ENCODE results near the gene MPL.

GRCh38 chr1:42162061-42163044 is 2.2 kb downstream of the GUCA2A start:
- RAMPAGE, long total RNA, result no peak
- RRBS, 2 experiments, result 62 to 100% methylated on average over 2 of the region's 19 CpGs
CAGE:
- cytosol, long polyA minus RNA, result no peak
- cytosol, long polyA plus RNA, result no peak
- long polyA plus RNA, result no peak
- nucleolus, long total RNA, result no peak
- nucleus, long polyA plus RNA, result no peak
- nucleus, long total RNA, result no peak

DNA sequence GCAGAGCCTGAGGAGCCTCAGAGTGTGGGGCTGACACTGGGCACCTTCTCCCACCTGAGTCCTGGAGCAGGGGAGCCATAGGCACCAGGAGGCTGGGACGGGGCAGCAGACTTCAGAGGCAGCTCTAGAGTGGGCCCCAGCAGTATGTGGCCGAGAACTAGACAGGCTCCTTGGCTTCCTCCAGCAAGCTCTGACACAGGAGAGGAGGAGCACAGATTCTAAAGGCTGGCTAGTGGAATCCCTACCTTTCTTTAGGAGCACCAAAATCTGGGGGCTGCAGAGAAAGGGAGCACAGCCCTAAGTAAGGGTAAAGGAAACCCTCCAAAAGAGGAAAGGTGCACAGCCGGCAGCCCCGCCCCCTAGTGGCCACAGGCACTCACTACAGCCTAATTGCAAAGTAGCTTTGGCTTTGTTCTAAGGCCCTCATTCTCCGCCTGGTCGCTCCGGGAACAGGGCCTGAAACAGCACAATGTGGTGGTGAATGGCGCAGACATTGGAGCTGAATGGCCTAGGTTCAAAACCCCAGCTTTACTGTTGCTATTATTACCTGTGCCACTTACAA is 8.7 kb upstream of the GUCA2A start:
- RAMPAGE, long total RNA, result no peak
- RRBS, 2 experiments, result 13% methylated on average over 5 of the region's 8 CpGs; no CpG with 5 or more reads in 1 of the 2 experiments
CAGE:
- cytosol, long polyA minus RNA, result no peak
- cytosol, long polyA plus RNA, result no peak
- long polyA plus RNA, result no peak
- nucleolus, long total RNA, result no peak
- nucleus, long polyA plus RNA, result no peak
- nucleus, long total RNA, result no peak

- RAMPAGE, long total RNA, result no peak
- RRBS, 2 experiments, result no CpG with 5 or more reads among the region's 4 CpGs
CAGE:
- cytosol, long polyA minus RNA, result no peak
- cytosol, long polyA plus RNA, result no peak
- long polyA plus RNA, result no peak
- nucleolus, long total RNA, result no peak
- nucleus, long polyA plus RNA, result no peak
- nucleus, long total RNA, result no peak
Measured at GRCh38 chr1:42817883-42818395, 742 bp upstream of the SVBP start.

GRCh38 chr1:42926203-42927284 is 32.1 kb downstream of the SLC2A1 start:
- RAMPAGE, long total RNA, result no peak
- RRBS, 2 experiments, result 83 to 90% methylated on average over 3 to 5 of the region's 16 CpGs
CAGE:
- cytosol, long polyA minus RNA, result start-site peak on the minus strand at chr1:42926803-42926838, 102 reads; start-site peak on the minus strand at chr1:42926918-42926926, 51 reads
- cytosol, long polyA plus RNA, result no peak
- long polyA plus RNA, result no peak
- nucleolus, long total RNA, result no peak
- nucleus, long polyA plus RNA, result no peak
- nucleus, long total RNA, result no peak

DNA sequence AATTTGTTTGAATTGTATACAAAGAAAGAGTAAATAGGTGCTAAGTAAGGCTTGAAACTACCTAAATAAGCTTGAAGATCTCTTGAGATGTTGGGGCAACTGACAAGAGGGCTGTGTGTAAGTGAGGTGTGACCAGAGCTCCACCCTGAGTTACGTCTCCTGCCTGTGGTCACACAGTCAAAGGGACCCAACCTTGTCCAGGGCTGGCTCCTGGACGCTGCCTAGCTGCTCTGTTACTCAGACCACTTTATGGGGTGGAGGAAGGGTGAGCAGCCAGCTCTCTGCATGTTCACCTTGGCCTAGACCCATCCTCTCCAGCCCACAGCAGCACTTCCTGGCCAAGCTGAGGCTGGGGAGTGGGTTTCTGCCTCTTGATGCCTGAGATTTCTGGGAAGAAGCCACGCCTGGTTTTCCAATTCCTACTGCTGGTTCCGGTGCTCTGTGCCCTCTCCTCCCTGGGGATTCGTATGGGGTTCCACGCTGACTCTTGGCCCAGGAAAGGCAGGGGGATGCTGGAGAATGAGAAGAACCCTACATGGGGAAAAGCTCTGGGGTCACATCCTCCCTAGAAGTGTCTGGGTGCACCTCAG is 24.5 kb downstream of the SLC2A1 start:
- RAMPAGE, long total RNA, result no peak
- RRBS, 2 experiments, result no CpG with 5 or more reads among the region's 6 CpGs
CAGE:
- cytosol, long polyA minus RNA, result no peak
- cytosol, long polyA plus RNA, result no peak
- long polyA plus RNA, result no peak
- nucleolus, long total RNA, result no peak
- nucleus, long polyA plus RNA, result no peak
- nucleus, long total RNA, result no peak

- RAMPAGE, long total RNA, result no peak
- RRBS, 2 experiments, result 11 to 16% methylated on average over 18 of the region's 61 CpGs
CAGE:
- cytosol, long polyA minus RNA, result no peak
- cytosol, long polyA plus RNA, result no peak
- long polyA plus RNA, result no peak
- nucleolus, long total RNA, result no peak
- nucleus, long polyA plus RNA, result no peak
- nucleus, long total RNA, result no peak
Measured at GRCh38 chr1:43067774-43068649, 79.7 kb upstream of the CFAP144 start.

GRCh38 chr1:43184936-43185664 is 13.0 kb downstream of the CFAP57 start:
- RAMPAGE, long total RNA, result no peak
- RRBS, 2 experiments, result no CpG with 5 or more reads among the region's 7 CpGs
CAGE:
- cytosol, long polyA minus RNA, result no peak
- cytosol, long polyA plus RNA, result no peak
- long polyA plus RNA, result no peak
- nucleolus, long total RNA, result no peak
- nucleus, long polyA plus RNA, result no peak
- nucleus, long total RNA, result no peak

- RAMPAGE, long total RNA, result no peak
- RRBS, 2 experiments, result no CpG with 5 or more reads among the region's 4 CpGs
CAGE:
- cytosol, long polyA minus RNA, result no peak
- cytosol, long polyA plus RNA, result no peak
- long polyA plus RNA, result no peak
- nucleolus, long total RNA, result no peak
- nucleus, long polyA plus RNA, result no peak
- nucleus, long total RNA, result no peak
Measured at GRCh38 chr1:43234989-43235254, 34.9 kb upstream of the TMEM125 start.

DNA sequence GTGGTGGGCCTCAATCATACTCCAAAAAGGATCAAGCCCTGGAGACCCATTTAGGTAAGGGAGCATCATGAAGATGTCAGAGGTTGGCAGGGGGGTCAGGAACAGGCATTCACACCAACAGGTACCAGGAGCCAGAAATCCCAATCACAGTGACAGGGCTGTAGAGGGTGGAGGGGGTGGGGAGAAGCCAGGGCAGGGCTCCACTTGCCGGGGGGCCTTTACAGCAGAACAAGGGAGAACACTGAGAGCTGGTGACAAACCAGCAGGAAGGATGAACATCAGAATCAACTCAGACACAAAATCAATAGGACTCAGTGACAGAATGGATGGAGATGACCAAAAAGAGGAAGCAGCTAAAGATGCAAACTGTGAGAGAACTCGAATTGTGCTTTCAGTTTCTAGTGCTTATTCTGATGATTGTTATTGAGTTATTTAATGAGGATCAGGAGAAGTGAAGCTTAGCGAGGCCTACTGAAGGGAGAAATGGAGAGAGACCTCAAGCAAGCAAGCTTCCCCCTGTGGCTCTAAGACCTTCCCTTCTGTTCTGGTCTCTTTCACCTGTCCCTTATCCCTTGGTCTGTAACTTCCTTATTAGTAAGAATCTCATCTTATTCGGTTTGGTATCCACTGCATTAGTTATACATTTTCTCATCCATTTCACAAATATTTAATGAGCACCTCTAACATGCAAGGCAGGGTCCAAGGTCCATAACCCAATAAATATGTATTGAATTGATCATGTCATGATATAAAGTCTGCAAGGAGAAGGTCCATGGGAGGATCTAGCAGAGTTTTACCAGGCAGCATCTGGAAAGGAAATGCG is 30.3 kb upstream of the TMEM125 start:
- RAMPAGE, long total RNA, result no peak
- RRBS, 2 experiments, result no CpG with 5 or more reads among the region's 5 CpGs
CAGE:
- cytosol, long polyA minus RNA, result no peak
- cytosol, long polyA plus RNA, result no peak
- long polyA plus RNA, result no peak
- nucleolus, long total RNA, result no peak
- nucleus, long polyA plus RNA, result no peak
- nucleus, long total RNA, result no peak

DNA sequence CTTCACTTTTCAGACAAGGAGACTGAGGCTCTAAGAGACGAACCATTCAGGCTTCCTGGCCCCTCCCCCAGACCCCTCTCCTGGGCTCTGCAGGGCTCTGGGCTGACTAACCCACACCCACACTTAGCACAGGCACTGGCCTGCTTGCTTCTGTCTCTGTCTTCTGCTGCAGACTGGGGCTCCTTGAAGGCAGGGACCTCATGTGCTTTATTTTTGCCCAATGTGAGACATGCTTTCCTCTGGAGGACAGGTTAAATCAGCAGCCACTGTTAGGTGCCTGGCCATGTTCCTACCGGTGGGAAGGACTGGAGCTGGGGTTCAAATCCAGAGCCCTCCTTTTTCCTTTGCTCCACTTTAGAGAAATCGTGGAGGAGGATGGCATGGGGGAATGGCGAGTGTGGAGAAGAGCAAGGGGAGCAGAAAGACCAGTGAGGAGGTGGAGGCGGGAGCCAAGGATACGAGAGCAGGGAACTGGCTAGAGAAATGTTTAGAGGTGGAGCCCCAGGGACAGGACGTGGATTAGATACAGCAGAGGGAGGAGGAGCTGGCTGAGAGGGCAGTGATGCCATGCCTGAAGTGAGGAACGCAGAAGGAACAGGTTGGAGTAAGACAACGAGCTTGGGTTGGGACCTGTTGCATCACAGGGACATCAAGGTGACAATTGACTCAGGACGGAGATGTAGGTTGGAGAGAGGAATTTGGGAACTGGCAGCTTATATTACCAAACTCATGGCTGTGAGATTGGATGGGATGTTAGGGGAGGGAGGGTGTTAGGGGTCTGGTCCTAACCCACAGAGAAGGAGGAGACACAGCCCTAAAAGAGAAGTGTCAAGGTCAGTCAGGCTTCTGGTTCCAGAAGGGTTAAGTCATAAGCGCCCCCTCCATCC is 1.8 kb downstream of the TMEM125 start:
- RAMPAGE, long total RNA, result no peak
- RRBS, 2 experiments, result no CpG with 5 or more reads among the region's 11 CpGs
CAGE:
- cytosol, long polyA minus RNA, result no peak
- cytosol, long polyA plus RNA, result no peak
- long polyA plus RNA, result no peak
- nucleolus, long total RNA, result no peak
- nucleus, long polyA plus RNA, result no peak
- nucleus, long total RNA, result no peak

GRCh38 chr1:43277511-43278060 is 7.8 kb downstream of the C1orf210 start:
- RAMPAGE, long total RNA, result no peak
- RRBS, 2 experiments, result no CpG with 5 or more reads among the region's 9 CpGs
CAGE:
- cytosol, long polyA minus RNA, result no peak
- cytosol, long polyA plus RNA, result no peak
- long polyA plus RNA, result no peak
- nucleolus, long total RNA, result no peak
- nucleus, long polyA plus RNA, result no peak
- nucleus, long total RNA, result no peak

DNA sequence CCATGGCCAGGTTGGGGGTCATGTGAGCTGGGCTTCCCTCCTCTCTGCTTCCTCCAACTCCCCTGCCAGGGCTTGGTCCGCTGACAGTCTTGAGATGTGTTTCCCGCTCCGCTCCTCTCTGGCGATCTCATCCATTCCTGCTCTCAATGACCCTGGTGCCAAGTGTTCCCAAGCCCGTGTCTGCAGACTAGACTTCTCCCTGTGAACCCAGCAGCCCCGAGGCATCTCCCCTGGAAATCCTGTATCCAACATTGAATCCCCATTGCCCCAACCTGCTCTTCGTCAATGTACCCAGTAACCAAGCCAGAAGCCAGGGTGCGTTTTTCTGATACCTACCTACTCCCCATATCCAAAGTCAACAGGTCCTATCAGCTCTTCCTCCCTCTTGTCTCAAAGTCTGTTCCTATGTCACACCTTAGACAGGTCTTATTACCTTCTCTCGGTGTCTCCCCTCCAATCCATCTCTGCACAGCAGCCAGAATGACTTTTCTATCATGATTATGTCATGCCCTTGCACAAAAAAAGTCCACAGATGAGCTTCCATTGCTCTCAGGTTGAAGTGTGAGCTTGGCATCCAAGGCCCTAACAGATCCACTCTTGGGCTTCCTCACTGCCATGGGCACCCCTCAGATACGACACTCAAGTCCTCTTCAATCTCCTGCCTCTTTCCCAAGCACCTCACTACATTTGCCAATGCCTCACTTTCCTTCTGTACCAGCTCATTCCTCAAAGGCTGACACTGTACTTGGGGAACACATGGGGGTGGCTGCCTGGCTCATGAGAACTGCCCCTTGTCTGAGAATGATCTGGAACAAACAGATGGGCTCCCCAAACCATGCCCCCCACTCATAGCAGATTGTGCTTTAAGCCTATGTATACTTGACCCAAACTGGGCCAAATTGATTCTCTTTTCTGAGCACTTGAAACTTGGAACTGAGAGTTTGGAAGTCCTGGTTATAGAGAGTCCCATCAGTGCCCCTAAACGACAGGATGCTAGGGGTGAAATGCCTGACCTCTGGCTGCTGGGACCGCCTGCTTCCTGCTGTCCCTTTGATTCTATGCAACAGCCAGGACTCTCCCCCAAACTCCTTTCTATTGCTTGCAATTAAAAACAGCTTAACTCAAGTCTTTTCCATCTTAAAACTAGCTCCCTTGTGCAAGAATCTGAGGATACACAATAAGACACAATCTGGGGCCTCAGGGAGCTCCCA is 5.1 kb downstream of the C1orf210 start:
- RAMPAGE, long total RNA, result no peak
- RRBS, 2 experiments, result no CpG with 5 or more reads among the region's 12 CpGs
CAGE:
- cytosol, long polyA minus RNA, result no peak
- cytosol, long polyA plus RNA, result no peak
- long polyA plus RNA, result no peak
- nucleolus, long total RNA, result no peak
- nucleus, long polyA plus RNA, result no peak
- nucleus, long total RNA, result no peak

GRCh38 chr1:43293861-43294212 is 6.9 kb upstream of the TIE1 start:
- RAMPAGE, long total RNA, result no peak
- RRBS, 2 experiments, result no CpG with 5 or more reads among the region's 2 CpGs
CAGE:
- cytosol, long polyA minus RNA, result no peak
- cytosol, long polyA plus RNA, result no peak
- long polyA plus RNA, result no peak
- nucleolus, long total RNA, result no peak
- nucleus, long polyA plus RNA, result no peak
- nucleus, long total RNA, result no peak

DNA sequence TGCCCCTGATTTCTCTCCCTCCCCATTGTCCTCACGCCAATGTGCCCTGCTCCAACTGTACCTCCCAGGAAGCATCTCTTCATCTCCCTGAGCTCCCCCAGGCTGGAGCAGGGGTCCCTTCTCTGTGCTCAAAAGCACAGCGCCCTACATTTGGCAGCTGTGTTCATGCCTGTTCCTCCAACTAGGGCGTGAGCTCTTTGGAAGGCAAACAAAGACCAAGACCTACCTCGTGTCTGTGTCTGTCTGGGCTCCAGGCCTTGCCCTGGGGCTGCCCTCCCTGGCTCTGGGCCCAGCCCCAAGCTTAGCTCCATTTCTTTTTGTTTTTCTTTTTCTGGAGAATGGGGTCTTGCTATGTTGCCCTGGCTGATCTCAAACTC is 3.0 kb downstream of the TIE1 start:
- RAMPAGE, long total RNA, result no peak
- RRBS, 2 experiments, result no CpG with 5 or more reads among the region's 4 CpGs
CAGE:
- cytosol, long polyA minus RNA, result no peak
- cytosol, long polyA plus RNA, result no peak
- long polyA plus RNA, result no peak
- nucleolus, long total RNA, result no peak
- nucleus, long polyA plus RNA, result no peak
- nucleus, long total RNA, result no peak

GRCh38 chr1:43337547-43338120 is at the start of gene MPL:
TSS of gene MPL (plus strand) at chr1:43337818.
- RAMPAGE, long total RNA, result no peak
- RRBS, 2 experiments, result no CpG with 5 or more reads among the region's 5 CpGs
CAGE:
- cytosol, long polyA minus RNA, result no peak
- cytosol, long polyA plus RNA, result no peak
- long polyA plus RNA, result no peak
- nucleolus, long total RNA, result no peak
- nucleus, long polyA plus RNA, result no peak
- nucleus, long total RNA, result no peak

- RAMPAGE, long total RNA, result start-site peak on the plus strand at chr1:43368139-43368216, 81 and 62 reads in 2 replicates
- RRBS, 2 experiments, result under 1 to 2% methylated on average over 7 of the region's 45 CpGs
CAGE:
- cytosol, long polyA minus RNA, result no peak
- cytosol, long polyA plus RNA, result no peak
- long polyA plus RNA, result no peak
- nucleolus, long total RNA, result start-site peak on the plus strand at chr1:43368122-43368148, 23 reads
- nucleus, long polyA plus RNA, result start-site peak on the plus strand at chr1:43368128-43368150, 13 and 22 reads in 2 replicates
- nucleus, long total RNA, result no peak
Measured at GRCh38 chr1:43368099-43368794, 436 bp upstream of the ELOVL1 start.

DNA sequence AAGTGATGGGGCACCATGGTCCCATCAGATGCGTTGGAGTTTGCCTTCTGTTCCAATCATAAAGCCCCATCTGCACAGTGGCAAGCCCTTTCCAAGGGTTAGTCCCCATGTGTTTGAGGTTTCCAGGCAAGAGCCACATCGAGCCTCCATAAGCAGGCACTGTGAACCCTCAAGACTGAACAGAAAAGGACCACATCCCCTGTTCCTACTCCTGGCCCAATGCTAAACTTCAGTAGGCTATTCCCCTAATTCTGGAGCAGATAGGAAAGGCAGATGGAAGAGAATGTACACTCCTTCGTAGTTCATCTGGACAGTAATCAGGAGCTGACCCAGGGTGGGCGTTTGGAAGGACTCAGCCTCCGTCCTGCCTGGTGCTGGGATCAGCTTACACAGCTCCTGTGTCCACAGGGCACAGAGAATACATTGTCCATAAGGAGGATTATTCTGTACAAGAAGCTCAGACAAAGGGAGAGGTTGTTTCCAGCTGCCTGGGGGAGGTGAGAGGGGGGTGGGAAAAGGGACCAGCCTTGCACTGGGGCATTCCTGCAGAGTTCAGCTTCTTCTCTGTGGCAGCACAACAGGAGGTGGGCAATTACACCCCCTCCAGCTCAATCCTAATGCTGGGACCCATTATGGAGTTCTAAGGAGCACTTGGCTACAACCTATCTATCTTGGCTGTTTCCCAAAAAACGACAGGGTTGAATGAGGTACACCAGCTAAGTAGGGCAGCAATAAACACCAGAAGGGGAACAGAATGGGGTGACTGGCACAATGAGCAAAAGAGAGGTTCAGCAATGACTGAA is 7.6 kb downstream of the MED8 start:
- RAMPAGE, long total RNA, result no peak
- RRBS, 2 experiments, result no CpG with 5 or more reads among the region's 6 CpGs
CAGE:
- cytosol, long polyA minus RNA, result no peak
- cytosol, long polyA plus RNA, result no peak
- long polyA plus RNA, result no peak
- nucleolus, long total RNA, result no peak
- nucleus, long polyA plus RNA, result no peak
- nucleus, long total RNA, result no peak

GRCh38 chr1:43415655-43416637 is 26.2 kb downstream of the SZT2 start:
- RAMPAGE, long total RNA, result no peak
- RRBS, 2 experiments, result no CpG with 5 or more reads among the region's 13 CpGs
CAGE:
- cytosol, long polyA minus RNA, result no peak
- cytosol, long polyA plus RNA, result no peak
- long polyA plus RNA, result no peak
- nucleolus, long total RNA, result no peak
- nucleus, long polyA plus RNA, result no peak
- nucleus, long total RNA, result no peak

GRCh38 chr1:43450986-43451823 is 2.5 kb downstream of the HYI start:
- RAMPAGE, long total RNA, result no peak
- RRBS, 2 experiments, result 100% methylated on average over 1 of the region's 19 CpGs; no CpG with 5 or more reads in 1 of the 2 experiments
CAGE:
- cytosol, long polyA minus RNA, result no peak
- cytosol, long polyA plus RNA, result no peak
- long polyA plus RNA, result no peak
- nucleolus, long total RNA, result no peak
- nucleus, long polyA plus RNA, result no peak
- nucleus, long total RNA, result no peak